Left lung (tissue), 1 donor: ENCODE measurements around the gene TARS3.

DNA sequence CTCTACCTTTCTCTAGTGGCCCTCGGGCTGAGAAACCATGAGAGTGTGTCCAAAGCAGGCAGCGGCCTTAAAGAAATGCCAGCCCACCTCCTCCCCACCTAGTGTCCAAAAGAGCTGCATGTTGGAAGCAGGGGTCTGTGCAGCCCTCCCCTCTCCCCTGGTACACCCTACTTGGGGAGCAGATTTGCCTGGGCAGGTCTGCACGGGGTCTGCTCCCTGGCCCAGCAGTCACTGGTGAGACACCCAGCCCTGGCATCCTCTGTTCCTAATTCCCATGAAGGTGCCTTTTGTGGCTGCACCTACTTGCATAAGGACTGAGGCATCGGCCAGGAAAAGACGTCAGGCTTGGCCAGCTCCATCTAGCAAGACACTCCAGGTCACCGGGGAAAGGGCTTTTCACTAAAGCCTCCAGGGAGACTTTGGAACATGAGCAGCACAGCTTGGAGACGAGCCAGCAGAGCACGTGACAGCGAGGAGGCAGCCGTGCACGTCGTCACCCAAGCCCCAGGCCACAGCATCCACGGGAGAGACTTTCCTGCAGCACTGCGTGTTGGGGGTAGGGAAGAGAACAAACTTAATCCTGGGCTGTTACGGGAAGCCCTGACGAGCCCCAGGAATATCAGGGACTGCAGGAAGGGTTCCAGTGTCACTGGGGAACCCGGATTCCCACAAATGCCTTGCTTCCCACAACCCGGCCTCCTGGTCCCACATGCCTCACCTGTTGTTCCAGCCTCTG lies 38.8 kb downstream of the TM2D3 start:
- PRO-cap = no peak

DNA sequence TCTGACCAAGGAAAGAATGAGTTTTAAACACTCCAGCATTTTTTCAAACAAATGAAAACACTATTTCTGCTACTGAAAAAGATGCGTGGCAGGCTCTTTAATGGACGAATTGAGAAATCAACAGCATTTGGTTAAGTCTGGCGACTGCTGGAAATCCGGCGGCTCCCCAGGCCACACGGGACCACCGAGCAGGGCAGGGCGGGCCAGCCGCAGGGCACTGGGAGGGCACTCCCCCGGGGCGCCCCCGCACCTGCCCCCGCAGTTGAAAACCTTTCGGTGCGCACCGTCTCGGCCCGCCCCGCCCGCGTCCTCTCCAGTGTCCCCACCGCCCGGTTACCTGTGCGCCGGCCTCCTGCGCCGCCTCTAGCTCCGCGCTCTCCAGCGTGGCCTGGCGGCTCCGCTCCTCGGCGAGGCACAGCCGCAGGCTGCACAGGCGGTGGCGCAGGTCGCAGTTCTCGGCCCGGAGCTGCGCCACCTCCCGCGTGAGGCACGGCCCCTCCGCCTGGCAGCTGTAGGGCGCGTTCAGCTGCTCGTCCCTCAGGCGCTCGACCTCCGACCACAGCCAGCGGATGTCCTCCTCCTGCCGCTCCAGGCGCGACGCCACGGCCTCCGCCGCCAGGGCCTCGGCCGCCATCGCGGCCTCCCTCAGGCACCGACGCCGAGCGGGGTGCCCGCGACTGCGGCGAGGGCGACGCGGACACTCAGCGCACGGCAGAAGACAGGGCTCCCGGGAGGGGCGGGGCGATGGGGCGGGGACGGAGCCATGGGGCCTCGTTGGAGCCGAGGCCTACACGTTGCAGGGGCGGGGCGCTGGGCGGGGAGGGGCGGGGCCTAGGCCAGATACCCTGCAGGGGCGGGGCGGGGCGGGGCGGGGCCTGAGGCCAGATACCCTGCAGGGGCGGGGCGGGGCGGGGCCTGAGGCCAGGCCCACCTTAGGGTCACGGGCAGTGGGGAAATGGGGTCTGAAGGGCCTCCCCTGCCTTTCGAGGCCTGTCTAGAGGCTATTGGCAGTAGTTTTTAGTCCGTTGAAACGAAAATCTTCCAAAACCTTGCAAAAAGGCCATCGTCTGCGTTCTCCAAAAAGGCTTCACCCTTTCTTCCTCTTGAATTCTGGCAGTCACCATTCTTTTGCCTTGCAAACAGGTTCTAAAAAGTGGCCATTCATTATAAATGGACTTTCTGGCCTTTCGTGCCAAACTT lies at the start of gene TARS3:
Gene TARS3 (minus strand): TSS at position 720 of the 1,200 bp plus-strand sequence.
- PRO-cap = bidirectional peak, plus-strand start at position 423 of the sequence, minus-strand start at position 675 of the sequence